ENCODE measurements around a stretch of chr4.

GRCh38 chr4:2761503-2762023, 5.4 kb upstream of the TNIP2 start:
- PRO-cap, result no peak

GRCh38 chr4:2778529-2779036, 14.3 kb upstream of the SH3BP2 start:
- PRO-cap, result no peak

DNA sequence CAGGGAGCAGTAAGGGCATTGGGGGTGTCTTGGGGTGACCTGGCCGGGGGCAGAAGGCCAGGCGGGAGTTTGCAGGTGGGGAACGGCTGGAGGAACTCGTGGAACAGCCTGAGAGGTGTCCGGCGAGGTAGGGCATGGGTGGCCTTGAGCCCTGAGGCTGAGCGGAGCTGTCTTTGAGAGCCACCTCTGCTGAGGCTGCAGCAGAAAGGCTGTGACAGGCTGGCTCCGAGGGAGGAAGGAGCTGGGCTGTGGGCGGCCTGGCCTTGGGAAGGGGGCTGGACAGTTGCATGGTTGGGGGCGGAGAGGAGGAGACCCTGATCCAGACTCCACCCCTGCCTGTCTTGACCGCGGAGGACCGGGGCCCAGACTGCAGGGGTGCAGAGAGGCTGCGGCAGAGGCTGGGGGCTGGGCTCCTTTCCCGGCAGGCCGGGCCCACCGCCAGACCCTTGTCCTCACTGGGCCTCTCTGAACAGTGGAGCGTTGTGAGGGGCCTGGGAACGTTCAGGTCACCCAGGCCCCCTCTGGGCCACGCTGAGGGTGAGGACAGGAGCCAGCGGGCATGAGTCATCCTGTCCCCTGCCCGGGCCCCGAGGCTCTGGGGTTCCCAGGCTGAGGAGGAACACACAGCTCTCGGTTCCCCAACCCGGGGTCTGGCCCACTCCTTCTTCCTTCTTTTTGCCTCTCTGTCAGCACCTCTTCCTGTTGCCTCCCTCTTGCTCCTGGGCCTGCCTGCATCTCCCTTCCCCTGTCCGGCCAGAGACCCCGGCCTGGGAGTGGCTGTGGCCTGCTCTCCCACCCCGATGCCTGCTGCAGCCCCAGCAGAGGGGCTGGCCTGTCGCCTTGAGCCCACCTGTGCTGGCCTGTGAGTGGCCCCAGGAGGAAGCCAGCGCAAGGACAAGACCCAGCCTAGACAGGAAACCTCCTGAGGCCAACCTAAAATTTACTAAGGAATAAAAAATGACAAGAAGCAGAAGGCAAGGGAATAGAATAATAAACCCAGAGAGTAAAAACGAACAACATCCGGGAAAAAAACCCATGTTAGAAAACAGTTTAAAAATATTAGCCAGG, 8.2 kb downstream of the SH3BP2 start:
- PRO-cap, result no peak

- PRO-cap, result no peak
Measured at GRCh38 chr4:2806167-2806909, 13.5 kb downstream of the SH3BP2 start.

GRCh38 chr4:2812803-2813477, 20.1 kb downstream of the SH3BP2 start:
- PRO-cap, result no peak

DNA sequence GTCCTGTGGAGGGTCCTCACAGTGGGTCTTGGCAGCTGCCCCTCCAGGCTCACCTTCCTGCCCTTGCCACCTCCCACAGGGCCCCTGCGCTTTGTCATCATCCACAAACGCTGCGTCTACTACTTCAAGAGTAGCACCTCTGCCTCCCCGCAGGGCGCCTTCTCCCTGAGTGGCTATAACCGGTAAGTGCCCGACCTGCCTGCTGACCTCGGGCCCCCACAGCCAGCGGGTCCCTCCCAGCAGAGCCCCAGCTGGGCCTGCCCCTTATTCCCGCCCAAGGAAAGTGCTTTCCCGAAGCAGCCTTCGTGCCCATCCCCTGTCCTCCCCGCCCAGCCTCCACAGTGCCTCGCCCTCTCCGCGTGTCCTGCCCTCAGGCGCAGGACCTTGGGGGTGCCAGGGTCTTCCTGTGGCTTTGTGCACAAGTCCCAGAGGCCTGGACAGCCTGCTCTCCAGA, 20.8 kb upstream of the ADD1 start:
- PRO-cap, result no peak

DNA sequence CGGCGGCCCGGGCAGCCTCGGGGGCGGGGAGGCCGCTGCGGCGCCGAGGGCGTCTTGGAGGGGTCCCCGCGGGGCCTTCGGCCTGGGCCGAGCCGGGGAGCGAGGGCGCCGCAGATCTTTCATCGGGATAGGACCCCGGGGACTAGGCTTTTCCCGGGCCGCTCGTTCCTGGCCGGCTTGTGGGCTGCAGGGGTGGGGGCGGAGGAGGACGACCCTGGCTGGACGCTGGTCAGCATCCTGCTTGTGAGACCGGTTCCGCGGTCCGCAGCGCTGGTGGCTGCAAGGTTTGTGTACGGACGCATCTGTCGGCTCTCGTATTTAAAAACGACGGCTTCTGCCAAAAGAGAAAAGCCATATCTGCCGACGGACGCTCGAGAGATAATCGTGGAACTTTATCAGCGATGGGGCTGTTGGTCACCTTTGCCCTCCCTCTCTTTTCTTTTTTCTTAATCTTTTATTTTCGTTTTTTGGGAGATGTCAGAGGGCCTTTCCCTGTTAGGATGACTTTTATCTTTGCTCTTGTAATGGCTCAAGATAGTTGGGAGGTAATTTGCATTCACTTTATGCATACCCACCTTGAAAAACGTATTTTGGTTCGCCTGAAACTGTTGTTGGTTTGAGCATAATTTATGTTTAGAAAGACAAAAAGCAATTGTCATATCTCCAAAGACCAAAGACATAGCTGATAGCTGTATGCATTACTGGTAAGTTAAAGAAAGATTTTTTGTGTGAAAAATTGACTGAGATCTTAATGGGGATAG, 667 bp downstream of the ADD1 start:
- PRO-cap, result bidirectional peak, plus-strand start at position 265 of the sequence, minus-strand start at position 144 of the sequence

- PRO-cap, result no peak
Measured at GRCh38 chr4:2932720-2933246, 1.8 kb downstream of the MFSD10 start.

DNA sequence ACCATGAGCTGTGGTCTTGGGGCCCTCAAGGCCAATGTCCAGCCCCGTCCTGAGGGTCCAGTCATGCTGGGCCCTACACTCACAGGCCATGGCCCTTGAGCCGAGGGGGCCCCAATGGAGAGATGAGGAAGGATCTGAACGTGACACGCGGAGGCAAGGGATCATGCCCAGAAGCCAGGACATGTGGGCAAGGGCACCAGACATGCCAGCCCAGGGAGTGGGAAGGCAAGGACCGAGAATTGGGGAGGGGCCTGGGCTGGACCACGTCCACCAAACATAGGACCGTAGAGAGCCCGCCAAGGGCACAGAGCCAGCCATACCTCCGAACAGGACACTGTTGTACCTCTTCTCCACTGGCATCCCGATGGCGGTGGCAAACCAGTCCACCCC, 1.4 kb downstream of the MFSD10 start:
- PRO-cap, result no peak

DNA sequence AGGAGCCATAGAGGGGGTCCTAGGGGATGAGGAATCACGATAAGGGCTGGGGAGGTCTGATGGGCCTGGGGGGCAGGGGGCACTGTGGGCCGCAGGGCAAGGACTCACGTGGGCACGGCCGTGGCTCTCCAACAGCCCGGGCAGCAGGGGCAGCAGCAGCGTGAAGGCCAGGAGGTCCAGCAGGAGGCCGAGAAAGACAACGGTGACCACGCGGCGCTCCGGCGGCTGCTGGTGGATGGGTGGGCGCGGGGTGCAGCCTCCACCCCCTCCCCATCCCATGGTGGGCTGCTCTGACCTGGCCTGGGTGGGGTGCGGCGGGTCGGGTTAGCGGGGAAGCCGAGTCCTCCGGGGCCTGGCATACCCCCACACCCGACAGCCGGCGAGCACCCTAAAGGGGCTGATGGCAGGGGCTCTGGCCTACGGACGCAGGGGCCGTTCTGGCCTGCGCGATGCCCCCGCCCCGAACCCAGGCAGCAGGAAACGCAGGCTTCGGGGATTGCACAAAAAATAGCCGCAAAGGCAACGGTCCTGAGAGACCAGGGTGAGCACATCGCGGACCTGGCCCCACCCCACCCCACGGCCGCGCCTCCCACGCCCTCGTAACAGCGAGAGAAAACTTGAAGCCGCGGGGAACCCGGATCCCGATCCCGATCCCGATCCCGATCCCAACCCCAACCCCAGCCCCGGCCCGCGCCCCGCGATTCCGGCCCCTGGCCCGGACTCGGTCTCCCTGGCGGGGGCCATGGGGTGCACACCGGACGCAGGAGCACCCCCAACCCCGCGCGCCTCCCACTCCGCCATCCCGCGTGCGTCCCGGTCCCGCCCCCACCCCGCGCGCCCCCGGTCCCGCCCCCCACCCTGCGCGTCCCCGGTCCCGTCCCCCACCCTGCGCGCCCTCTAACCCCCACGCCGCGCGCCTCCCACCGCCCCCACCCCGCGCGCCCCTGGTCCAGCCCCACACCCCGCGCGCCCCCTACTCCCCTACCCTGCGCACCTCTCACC, 679 bp downstream of the MFSD10 start:
- PRO-cap, result no peak

GRCh38 chr4:2941258-2942063, 6.8 kb upstream of the MFSD10 start:
- PRO-cap, result no peak

- PRO-cap, result no peak
Measured at GRCh38 chr4:2957547-2958107, 5.6 kb downstream of the NOP14 start.

DNA sequence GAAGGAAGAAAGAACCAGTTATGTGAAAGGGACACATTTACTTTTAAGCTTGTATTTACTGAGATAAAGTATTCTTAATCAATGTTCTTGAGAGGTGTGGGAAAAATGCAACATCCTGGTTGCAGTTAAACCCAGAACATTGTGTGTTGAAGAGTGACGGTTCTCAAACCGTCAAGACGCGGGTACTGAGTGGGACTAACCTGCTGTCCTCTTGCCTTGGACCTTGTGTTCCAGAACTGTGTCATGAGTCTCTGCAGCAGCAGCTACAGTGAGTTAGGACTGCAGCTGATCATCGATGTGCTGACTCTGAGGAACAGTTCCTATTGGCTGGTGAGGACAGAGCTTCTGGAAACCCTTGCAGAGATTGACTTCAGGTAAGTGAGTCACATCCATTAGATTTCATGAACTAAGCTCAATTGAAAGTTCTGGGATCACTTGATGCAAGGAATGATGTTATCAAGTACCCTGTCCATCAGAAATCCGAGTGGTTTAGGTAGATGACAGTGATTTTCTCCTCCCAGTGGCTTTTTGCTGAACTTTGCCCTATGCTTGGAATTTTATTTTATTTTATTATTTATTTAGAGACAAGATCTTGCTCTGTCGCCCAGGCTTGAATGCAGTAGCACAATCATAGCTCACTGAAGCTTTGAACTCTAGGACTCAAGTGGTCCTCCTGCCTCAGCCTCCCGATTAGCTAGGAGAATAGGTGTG, 59.8 kb downstream of the HTT start:
- PRO-cap, result no peak

GRCh38 chr4:3213358-3214265, 35.3 kb upstream of the MSANTD1 start:
- PRO-cap, result no peak

GRCh38 chr4:3221866-3222773, 26.8 kb upstream of the MSANTD1 start:
- PRO-cap, result no peak

DNA sequence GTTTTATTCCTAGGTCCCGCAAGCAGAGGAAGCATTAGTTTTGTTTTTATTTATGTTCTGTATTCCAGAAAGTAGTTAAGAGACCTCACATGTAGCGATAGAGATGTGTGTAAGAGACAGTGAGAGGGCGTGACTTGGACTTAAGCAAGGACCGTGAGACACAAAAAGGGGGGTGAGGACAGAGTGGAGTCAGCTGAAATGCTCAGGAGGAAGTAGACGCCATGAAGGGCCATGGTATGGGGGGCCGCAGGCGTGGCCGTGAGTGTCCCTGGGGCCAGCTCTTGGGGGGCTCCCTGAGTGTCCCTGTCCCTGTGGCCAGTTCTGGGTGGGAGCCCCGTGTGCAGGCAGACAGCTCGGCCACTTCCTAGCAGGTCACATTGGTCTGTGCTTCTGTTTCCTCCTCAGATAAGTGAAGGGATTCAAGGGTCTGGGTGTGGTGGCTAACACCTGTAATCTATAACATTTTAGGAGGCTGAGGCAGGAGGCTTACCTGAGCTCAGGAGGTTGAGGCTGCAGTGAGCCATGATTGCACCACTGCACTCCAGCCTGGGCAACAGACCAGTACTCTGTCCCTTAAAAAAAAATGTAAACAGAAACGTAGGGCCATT, 23.0 kb upstream of the MSANTD1 start:
- PRO-cap, result no peak

DNA sequence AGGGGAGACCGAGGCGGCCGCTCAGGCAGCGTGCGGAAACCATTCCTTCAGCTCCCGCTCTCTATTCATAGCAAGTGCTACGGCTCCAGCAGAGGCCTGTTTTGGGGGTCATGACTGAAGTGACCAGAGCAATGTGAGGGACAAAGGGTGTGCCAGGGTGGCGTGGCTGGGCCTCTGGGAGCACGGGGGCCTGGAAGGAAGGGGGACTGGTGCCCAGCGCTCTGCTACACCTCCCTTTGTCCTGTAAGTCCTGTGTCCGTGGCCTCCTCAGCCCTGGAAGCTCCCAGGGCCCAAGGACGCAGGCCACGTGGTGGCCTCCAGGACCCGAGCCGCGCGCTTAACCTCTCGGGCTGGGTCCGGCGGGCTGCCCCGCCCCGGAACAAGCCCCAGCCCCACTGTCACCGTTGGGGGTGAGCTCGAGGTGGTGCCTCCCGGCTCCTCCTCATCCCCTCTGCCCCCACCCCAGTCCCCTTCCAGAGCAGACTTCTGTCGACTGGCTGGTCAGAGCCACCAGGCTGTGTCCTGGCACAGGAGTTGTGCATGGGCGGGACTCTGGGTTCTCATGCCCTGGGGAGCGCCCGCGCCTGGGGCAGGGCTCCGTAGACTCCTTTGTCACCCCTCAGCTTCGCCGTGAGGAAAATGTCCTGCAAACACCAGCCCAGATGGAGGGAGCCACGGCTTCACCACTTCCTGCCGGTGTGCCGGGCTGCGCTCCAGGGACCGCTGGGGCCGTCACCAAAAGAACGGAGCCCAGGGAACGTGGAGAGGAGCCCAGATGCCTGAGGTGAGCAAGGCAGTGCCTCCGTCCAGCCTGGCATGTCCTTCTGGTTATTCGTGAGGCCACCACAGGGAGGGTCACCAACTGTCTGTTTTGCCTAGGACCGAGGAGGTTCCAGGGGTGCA, 7.3 kb upstream of the RGS12 start:
- PRO-cap, result no peak

- PRO-cap, result no peak
Measured at GRCh38 chr4:3304686-3305221, 11.9 kb downstream of the RGS12 start.

GRCh38 chr4:3321590-3322688, 29.1 kb downstream of the RGS12 start:
- PRO-cap, result unidirectional peak, minus-strand start at chr4:3322356

DNA sequence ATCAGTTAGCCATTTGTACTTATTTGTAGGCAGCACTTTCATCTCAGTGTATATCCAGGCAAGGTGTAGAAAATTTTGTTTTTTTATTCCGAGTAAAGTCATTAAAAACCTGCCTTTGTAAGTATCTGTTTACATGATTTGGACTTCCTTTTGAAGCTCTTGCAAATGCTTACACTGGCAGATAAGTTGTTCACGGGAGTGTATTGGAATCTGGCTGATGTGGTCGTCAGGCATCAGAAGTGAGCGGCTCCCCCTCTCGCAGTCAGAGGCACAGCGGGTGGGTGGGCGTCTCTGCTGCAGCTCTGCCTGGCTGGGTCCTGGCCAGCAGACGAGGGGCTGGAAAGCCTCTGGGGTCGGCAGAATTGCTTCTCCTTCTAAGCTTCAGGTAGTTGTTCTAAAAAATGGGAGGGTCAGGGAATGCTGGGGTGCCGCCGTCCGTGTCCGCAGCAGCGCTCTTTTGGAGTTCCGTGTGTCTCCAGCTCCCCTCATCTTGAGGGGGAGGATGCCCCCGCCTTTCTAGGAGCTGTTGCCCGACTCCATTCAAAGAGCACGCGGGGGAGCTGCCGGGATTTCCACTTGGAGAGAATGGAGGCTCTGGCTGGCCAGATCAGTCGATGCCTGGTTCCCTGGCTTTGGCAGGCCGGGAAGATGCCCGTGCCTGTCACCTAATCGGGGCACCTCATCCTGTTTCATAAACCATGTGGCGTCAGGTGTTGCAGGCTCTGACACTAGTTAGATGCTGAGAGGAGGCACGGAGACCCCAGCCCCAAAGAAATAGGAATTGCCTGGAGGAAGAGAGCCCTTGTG, 70.2 kb upstream of the HGFAC start:
- PRO-cap, result no peak